Adrenal gland (tissue), 7 donors: Measurements from ENCODE around the genes ZNRF3, C22orf31 and GAS2L1.

DNA sequence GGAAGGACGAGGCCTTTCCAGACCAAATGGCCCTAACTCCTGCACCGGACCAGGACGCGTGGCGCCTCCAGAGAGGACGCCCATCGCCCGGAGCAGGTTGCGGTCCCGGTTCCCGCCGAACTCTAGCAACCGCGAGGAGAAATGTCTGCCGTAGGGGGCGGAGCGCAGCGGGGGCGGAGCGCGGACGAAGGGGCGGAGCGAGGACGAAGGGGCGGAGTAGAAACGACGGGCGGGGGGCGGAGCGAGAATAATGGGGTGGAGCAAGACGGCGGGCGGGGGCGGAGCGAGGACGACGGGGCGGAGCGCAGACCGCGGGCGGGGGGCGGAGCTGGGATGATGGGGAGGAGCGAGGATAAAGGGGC is 350 bp upstream of the ZNRF3 start:
- PRO-cap, 3 experiments, result peak in 3 of 3 experiments; most common plus-strand start position 250 of the sequence (in 1); most common minus-strand start position 124 of the sequence (in 2)
- RAMPAGE, long total RNA, 4 experiments, result no peak in any of the 4 experiments
- RRBS, result 2% methylated on average over 7 of the region's 45 CpGs

DNA sequence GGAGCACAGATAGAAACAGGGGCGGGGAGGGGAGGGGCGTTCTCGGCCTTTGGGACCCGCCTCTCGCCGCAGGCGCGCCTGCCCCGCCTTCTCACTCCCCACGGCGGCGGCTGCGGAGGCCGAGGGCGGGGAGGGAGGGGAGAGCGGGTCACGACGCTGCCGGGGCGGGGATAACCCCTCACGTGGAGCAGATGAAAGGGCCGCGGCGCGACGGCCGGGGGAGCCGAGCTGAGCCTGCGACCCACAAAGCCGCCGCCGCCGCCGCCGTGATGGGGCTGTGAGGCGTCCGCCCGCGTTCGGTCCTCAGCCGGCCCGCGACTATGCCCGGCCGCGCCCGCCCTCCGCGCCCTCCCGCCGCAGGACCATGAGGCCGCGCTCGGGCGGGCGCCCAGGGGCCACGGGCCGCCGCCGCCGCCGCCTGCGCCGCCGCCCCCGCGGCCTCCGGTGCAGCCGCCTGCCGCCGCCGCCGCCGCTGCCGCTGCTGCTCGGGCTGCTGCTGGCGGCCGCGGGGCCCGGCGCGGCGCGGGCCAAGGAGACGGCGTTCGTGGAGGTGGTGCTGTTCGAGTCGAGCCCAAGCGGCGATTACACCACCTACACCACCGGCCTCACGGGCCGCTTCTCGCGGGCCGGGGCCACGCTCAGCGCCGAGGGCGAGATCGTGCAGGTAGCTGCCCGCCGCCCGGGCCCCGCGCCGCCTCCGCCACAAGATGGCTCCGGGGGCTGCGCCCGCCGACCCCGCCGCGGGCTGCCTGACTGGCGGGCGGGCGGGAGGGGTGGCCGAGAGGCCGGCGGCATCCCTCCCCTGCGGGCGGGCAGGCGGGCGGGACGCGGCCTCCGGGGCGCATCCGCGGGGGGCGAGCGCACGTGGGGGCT is at the start of gene ZNRF3:
ZNRF3 (plus strand) TSS at position 170 of the 873 bp plus-strand sequence.
- PRO-cap, 3 experiments, result peak in 3 of 3 experiments; most common plus-strand start position 190 of the sequence (in 2); most common minus-strand start position 583 of the sequence (in 2)
- RAMPAGE, long total RNA, 4 experiments, result no peak in any of the 4 experiments
- RRBS, result 1% methylated on average over 69 of the region's 135 CpGs

GRCh38 chr22:29061733-29062187 is at the start of gene C22orf31:
Gene C22orf31, minus strand, starts transcription at chr22:29061831.
- PRO-cap, 3 experiments, result no peak in any of the 3 experiments
- RAMPAGE, long total RNA, 4 experiments, result no peak in any of the 4 experiments
- RRBS, result no CpG with 5 or more reads among the region's 2 CpGs

GRCh38 chr22:29073597-29074929 is 1.2 kb downstream of the KREMEN1 start:
- PRO-cap, 3 experiments, result peak in 2 of 3 experiments; most common plus-strand start chr22:29074049 (in 2); most common minus-strand start chr22:29074020 (in 1)
- RAMPAGE, long total RNA, 4 experiments, result no peak in any of the 4 experiments
- RRBS, result 5% methylated on average over 22 of the region's 66 CpGs

- PRO-cap, 3 experiments, result no peak in any of the 3 experiments
- RAMPAGE, long total RNA, 4 experiments, result no peak in any of the 4 experiments
- RRBS, result no CpG with 5 or more reads among the region's 4 CpGs
Observed at GRCh38 chr22:29090046-29090555, 17.3 kb downstream of the KREMEN1 start.

DNA sequence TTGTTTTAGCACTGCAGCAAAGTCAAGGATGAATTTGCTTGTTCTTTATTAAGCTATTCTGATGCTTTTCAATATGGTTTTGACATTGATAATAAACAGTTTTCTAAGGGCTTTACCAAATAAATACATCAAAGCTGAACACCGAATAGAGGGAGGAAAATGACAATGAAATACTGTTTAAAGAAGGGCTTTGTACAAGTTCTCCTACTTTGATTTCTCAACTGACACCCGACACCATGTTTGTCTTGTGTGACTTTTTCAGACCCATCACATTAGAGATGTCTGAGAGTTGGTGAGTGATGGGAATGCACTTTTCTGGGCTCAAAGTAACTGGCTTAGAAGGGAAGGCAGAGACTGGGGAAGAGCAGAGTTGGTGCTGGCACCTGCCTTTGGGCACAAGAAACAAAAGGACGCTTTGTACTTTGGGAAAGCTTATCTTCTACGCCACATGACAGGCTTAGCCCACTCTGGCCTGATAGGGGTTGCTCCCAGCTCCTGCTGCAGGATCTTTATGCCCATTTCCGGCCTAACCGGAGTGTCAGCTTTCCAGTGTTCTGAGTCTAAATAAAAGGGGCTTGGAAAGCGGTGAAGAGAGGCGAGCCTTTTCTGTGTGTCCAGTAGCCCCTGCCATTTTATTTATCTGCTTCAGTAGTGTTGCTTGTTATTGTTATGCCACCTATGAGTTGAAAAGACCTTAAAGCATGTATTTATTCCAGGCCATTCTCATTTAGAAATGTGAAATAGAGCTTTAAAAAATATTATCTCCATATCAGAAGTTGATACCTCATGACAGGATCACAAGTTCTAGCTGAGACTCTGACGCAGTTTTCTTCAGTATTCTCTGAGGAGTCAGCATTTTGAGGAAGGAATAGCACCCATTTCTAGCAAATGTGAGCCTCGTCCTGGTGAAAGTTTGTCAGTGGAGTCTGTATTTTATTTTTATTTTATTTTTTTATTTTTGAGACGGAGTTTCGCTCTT is 24.1 kb downstream of the KREMEN1 start:
- PRO-cap, 3 experiments, result no peak in any of the 3 experiments
- RAMPAGE, long total RNA, 4 experiments, result no peak in any of the 4 experiments
- RRBS, result no CpG with 5 or more reads among the region's 12 CpGs

GRCh38 chr22:29208675-29209482 is 3.2 kb downstream of the EMID1 start:
- PRO-cap, 3 experiments, result no peak in any of the 3 experiments
- RAMPAGE, long total RNA, 4 experiments, result no peak in any of the 4 experiments
- RRBS, result 36% methylated on average over 3 of the region's 15 CpGs

GRCh38 chr22:29306050-29307190 is at the start of gene GAS2L1:
Gene GAS2L1, plus strand, starts transcription at chr22:29306650.
- PRO-cap, 3 experiments, result peak in 3 of 3 experiments; most common plus-strand start chr22:29306665 (in 2); most common minus-strand start chr22:29306931 (in 3)
- RAMPAGE, long total RNA, 4 experiments, result no peak in any of the 4 experiments
- RRBS, result 1% methylated on average over 50 of the region's 87 CpGs

- PRO-cap, 3 experiments, result peak in 1 of 3 experiments; most common plus-strand start chr22:29307329 (in 1); most common minus-strand start chr22:29307328 (in 1)
- RAMPAGE, long total RNA, 4 experiments, result no peak in any of the 4 experiments
- RRBS, result 2% methylated on average over 15 of the region's 27 CpGs
Observed at GRCh38 chr22:29307191-29307479, 685 bp downstream of the GAS2L1 start.

GRCh38 chr22:29308825-29309166 is 2.3 kb downstream of the GAS2L1 start:
- PRO-cap, 3 experiments, result no peak in any of the 3 experiments
- RAMPAGE, long total RNA, 4 experiments, result no peak in any of the 4 experiments
- RRBS, result no CpG with 5 or more reads among the region's 12 CpGs

GRCh38 chr22:29470181-29470939 is 9.7 kb upstream of the NEFH start:
- PRO-cap, 3 experiments, result no peak in any of the 3 experiments
- RAMPAGE, long total RNA, 4 experiments, result no peak in any of the 4 experiments
- RRBS, result 12% methylated on average over 5 of the region's 55 CpGs

GRCh38 chr22:29673274-29673473 is 46.6 kb upstream of the CABP7 start:
- PRO-cap, 3 experiments, result no peak in any of the 3 experiments
- RAMPAGE, long total RNA, 4 experiments, result no peak in any of the 4 experiments
- RRBS, result no CpG with 5 or more reads among the region's 8 CpGs

- PRO-cap, 3 experiments, result no peak in any of the 3 experiments
- RAMPAGE, long total RNA, 4 experiments, result no peak in any of the 4 experiments
- RRBS, result no CpG with 5 or more reads among the region's 3 CpGs
Observed at GRCh38 chr22:29750702-29751040, 16.1 kb downstream of the ZMAT5 start.

GRCh38 chr22:29907603-29908299 is 24.8 kb downstream of the MTMR3 start:
- PRO-cap, 3 experiments, result no peak in any of the 3 experiments
- RAMPAGE, long total RNA, 4 experiments, result no peak in any of the 4 experiments
- RRBS, result no CpG with 5 or more reads among the region's 4 CpGs

- PRO-cap, 3 experiments, result no peak in any of the 3 experiments
- RAMPAGE, long total RNA, 4 experiments, result no peak in any of the 4 experiments
- RRBS, result no CpG with 5 or more reads among the region's 5 CpGs
Observed at GRCh38 chr22:29945397-29945947, 62.5 kb downstream of the MTMR3 start.

GRCh38 chr22:30196701-30197296 is 49.8 kb downstream of the LIF start:
- PRO-cap, 3 experiments, result no peak in any of the 3 experiments
- RAMPAGE, long total RNA, 4 experiments, result no peak in any of the 4 experiments
- RRBS, result no CpG with 5 or more reads among the region's 2 CpGs

DNA sequence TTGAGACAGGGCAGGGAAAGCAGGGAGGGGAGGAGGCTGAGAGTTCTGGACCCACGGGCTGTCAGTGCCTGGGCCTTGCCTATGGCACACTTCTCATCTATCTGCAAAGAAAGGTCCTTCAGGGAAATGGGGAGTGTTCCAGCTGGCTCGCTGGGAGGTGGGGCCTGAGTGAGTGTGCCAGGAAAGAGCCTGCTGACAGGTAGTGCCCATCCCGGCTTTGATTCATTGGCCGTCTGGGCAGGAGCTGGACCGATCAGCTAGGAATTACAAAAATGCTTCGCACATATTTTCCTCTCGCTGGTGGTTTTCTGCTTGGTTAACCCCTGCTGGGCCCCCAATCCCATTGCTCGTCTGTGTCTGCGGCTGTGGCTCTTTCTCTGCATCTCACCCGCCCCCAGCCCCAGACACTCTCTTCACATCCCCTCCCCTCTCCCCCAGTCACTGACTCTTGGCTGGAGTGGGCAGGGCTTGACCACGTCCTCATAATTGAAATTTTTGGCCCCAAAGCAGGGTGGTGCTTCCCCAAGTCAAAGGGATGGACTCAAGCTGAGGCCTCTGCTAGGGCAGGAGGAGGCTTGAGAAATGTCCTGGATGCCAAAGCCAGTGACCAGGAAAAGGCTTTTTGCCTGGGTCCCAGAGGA is 10.8 kb downstream of the LIF start:
- PRO-cap, 3 experiments, result peak in 1 of 3 experiments; most common minus-strand start position 66 of the sequence (in 1)
- RAMPAGE, long total RNA, 4 experiments, result no peak in any of the 4 experiments
- RRBS, result no CpG with 5 or more reads among the region's 11 CpGs

- PRO-cap, 3 experiments, result peak in 2 of 3 experiments; most common plus-strand start chr22:30246190 (in 2); most common minus-strand start chr22:30246275 (in 1)
- RAMPAGE, long total RNA, 4 experiments, result no peak in any of the 4 experiments
- RRBS, result 10% methylated on average over 21 of the region's 32 CpGs
Observed at GRCh38 chr22:30245449-30246321, 874 bp downstream of the LIF start.

DNA sequence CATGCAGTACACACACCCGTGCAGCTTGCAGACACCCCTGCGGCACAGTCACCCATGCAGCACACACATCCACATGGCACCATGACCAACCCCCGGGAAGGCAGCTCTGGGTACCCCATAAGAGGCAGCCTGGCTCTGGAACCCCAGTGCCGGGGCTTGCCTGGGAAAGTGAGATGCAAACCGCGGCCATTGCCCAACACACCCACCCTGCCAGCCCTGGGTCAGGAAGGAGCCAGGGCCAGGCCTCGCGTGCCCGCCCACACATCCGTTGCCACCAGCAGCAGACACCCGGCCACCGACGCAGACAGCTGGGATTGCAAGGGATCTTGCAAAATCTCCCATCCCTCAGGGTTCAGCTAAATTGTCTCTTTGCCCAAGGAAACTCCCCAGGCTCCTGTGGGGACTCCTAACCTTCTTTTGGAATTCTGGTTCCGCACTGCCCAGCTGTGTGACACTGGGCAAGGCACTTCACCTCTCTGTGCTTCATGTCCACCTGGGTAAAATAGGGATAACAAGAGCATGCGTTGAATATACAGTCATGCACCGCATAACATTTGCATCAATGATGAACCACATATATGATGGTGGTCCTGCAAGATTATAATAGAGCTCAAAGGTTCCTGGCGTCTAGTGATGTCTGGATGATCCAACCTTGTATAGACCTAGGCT is 9.8 kb downstream of the CASTOR1 start:
- PRO-cap, 3 experiments, result peak in 1 of 3 experiments; most common plus-strand start position 280 of the sequence (in 1); most common minus-strand start position 209 of the sequence (in 1)
- RAMPAGE, long total RNA, 4 experiments, result no peak in any of the 4 experiments
- RRBS, result 73% methylated on average over 2 of the region's 17 CpGs

DNA sequence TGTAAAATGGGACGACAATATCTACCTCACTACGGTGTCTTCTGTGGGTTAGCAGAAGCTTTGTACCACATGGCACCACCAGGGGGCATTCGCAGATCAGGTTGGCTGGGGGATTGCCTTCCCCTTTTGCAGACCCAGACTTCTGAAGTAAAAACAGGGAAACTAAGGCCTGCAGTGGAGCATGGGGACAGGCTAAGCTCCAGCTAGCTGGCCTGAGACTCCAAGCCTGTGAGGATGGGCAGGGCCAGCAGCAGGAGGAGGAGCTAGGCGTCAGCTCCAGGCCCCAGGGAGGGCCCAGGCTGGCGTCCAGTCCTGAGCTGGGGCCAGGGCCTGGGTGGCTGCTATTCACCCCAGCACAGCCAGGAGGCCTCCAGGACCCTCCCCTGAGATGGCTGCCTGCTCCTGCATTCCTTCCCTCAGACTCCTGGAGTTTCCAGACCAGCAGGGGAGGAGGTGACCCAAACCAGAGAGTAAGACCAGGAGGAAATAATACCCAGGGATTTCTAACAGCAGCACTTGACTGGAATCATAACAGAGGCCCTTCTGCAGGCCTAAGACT is 1.4 kb downstream of the CASTOR1 start:
- PRO-cap, 3 experiments, result peak in 3 of 3 experiments; most common plus-strand start position 309 of the sequence (in 2); most common minus-strand start position 100 of the sequence (in 1)
- RAMPAGE, long total RNA, 4 experiments, result no peak in any of the 4 experiments
- RRBS, result no CpG with 5 or more reads among the region's 5 CpGs